SK-MEL-5 (cell line): ENCODE measurements around the genes NKD2 and NDUFS6.

DNA sequence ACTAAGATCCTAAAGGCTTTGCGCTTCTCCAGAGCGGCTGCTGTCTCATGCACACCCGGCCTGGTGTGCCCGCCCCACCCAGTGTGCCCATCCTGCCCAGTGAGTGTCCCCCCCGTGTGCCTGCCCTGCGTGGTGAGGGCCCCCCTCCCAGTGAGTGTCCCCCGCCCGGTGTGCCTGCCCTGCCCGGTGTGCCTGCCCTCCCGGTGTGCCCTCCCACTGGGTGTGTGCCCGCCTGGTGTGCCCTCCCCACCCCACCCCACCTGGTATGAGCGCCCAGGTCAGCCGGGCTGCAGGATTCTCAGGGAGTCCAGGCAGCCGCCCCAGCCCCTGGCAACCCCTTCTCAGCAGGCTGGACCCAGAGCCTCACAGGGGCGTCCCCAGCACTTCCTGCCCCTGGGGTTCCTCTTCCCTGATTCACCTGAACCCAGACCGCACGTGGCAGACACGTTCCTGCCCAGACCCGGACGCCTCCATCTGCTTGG, 48.5 kb upstream of the NKD2 start:
RAMPAGE:
- cytosol, long total RNA: no peak
- long total RNA: no peak
- nucleus, long total RNA: no peak

DNA sequence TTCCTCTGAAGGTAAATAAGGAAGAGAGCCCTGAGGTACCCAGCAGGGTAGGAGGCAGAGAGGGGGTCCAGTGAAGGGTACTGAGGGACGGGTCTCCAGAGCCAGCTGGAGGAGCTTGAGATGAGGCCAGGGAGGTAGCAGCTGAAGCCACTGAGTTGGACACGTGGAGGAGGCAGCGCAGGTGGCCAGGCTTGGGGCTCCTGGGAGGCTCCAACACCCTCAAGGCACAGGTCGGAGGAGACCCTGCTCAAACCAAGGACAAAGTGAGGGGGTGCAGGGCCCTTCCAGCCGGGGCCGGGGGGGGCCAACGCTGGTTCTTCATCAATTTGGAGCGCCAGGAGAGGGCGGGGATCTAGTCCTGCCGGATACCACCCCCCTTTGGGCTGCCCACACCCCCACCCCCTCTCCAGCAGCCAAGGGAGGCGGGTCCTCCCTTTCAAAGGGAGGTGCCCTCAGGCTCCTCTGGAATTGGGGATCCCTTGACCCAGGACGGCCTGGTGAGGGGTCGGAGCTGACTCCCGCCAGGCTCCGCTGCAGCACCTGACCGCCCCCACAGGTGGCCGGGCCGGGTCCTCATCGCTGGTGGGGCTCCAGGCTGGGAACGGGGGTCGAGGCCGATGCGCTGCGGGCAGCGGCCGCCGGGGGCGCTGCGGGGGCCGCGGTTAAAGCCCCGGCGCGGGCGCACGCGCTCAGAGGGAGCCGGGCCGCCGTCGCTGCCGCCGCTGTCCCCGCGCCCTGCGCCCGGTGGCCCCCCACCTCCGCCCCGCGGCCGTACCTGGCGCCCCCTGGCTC, at the start of gene NKD2:
NKD2 (plus strand) TSS at position 692 of the 792 bp plus-strand sequence.
RAMPAGE:
- cytosol, long total RNA: no peak
- long total RNA: no peak
- nucleus, long total RNA: no peak

DNA sequence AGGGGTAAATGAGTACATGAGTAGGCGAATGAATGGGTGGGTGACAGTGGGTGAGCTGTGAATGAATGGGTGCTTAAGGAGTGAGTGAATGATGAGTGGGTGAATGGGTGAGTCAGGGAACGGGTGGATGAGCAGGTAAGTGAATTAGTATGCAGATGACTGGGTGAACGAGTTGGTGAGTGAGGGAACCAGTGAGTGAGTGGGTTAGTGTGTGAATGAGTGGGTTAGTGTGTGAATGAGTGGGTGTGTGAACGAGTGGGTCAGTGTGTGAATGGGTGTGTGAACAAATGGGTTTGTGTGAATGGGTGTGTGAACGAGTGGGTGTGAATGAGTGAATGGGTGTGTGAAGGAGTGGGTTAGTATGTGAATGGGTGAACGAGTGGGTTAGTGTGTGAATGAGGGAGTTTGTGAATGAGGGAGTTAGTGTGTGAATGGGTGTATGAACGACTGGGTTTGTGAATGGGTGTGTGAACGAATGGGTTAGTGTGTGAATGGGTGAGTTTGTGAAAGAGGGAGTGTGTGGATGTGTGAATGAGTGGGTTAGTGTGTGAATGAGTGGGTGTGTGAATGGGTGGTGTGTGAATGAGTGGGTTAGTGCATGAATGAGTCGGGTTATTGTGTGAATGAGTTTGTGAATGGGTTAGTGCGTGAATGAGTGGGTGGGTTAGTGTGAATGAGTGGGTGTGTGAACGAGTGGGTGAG, 32.9 kb downstream of the NKD2 start:
RAMPAGE:
- cytosol, long total RNA: no peak
- long total RNA: no peak
- nucleus, long total RNA: no peak

RAMPAGE:
- cytosol, long total RNA: no peak
- long total RNA: no peak
- nucleus, long total RNA: no peak
Observed at GRCh38 chr5:1075278-1075858, 36.5 kb downstream of the SLC12A7 start.

RAMPAGE:
- cytosol, long total RNA: no peak
- long total RNA: no peak
- nucleus, long total RNA: no peak
Observed at GRCh38 chr5:1098128-1098383, 13.8 kb downstream of the SLC12A7 start.

DNA sequence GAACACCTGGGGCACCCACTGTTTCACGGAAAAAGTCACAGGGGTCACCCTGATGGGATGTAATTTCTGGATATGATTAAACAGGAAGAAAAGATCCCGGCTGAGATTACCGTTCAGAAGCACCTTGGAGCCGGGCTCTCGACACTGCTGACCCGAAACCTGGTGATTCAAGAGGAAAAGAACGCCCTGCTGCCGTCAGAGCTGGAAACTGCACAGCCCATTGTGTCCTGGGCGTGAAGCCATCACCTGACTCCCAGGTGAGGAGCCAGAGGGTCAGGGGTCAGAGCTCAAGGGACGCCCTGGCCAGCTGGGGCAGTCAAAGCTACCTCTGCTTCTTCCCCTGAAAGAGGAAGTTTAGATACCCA, 17.8 kb upstream of the SLC12A7 start:
RAMPAGE:
- cytosol, long total RNA: no peak
- long total RNA: no peak
- nucleus, long total RNA: no peak

DNA sequence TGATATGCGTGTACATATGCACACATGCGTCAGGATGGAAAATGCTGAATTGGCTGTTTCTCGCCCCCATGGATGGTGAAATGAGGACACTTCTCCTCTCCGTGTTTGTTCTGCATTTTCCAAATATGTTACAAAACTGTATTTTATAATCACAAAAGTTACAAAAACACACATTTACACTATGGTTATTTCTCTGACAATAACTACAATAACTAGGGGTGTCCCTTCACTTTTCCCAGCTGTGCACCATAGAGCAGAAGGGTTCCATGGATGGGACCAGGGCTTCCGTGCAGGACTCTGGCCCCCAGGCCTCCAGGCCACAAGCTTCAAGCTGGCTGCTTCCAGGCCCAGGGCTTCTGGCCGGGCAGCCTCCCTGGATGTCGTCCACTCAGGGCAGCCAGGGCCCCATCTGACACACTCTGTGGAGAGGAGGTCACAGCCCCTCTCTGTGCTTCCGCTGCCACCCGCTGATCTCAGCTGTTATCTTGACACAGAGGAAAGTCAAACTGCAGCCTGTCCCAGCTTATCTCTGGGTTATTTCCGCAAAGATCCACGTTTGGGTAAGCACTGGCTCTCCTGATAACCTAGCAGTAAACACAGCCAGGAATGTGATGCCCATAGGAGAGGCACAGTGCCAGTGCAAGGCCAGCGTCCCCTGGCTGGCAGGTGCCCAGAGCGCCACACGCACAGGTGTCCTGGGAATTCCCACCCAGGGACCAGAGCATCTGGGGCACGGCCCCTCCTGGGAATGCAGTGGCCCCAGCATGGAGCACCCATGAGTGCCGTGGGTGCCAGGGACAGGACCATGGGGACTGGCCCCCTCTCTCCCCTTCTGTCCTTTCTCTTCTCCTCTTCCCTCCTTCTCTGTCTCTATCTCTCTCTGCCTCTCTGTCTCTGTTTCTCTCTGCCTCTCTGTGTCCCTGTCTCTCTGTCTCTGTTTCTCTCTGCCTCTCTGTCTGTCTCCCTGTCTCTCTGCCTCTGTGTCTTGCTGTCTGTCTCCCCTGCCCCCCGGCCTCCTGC, 15.7 kb upstream of the SLC6A19 start:
RAMPAGE:
- cytosol, long total RNA: no peak
- long total RNA: no peak
- nucleus, long total RNA: no peak

DNA sequence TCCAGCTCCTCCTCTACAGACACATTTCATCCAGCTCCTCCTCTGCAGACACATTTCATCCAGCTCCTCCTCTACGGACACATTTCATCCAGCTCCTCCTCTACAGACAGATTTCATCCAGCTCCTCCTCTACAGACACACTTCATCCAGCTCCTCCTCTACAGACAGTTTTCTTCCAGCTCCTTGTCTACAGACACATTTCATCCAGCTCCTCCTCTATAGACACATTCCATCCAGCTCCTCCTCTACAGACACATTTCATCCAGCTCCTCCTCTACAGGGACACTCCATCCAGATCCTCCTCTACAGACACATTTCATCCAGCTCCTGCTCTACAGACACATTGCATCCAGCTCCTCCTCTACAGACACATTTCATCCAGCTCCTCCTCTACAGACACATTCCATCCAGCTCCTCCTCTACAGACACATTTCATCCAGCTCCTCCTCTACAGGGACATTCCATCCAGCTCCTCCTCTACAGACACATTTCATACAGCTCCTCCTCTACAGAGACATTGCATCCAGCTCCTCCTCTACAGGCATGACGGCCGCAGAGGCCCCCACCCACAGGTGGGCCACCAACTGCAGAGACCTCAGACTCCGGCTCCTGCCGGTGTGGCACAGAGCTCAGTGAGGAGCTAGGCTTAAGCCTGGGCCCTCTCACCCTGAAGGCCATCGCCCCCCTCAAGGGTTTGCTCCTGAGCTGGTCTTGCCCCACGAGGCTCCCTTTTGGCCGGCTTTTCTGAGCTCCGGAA, 16.2 kb downstream of the CLPTM1L start:
RAMPAGE:
- cytosol, long total RNA: no peak
- long total RNA: no peak
- nucleus, long total RNA: no peak

GRCh38 chr5:1349682-1350521, 5.0 kb upstream of the CLPTM1L start:
RAMPAGE:
- cytosol, long total RNA: no peak
- long total RNA: no peak
- nucleus, long total RNA: no peak

GRCh38 chr5:1462987-1463703, 17.9 kb upstream of the SLC6A3 start:
RAMPAGE:
- cytosol, long total RNA: no peak
- long total RNA: no peak
- nucleus, long total RNA: no peak

DNA sequence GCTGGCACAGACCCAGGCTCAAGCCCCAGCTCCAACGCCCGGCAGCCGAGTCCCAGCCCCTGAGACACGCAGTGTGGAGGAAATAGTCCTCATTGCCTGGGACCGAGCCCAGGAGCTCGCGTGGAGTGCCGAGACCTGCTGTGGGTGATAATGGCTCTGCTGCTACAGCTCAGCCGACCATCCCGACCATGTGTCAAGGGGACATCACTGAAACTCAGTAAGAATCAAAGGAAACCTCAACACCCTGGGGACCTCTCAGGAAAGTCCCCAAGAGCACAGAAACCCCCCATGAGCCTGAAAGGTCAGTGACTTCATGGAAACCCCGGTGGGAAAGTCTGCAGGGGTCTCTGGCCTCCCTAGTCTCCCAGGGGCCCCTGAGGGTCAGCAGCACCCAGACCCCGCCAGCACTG, 38.8 kb downstream of the LPCAT1 start:
RAMPAGE:
- cytosol, long total RNA: no peak
- long total RNA: no peak
- nucleus, long total RNA: no peak

GRCh38 chr5:1507537-1508442, 16.0 kb downstream of the LPCAT1 start:
RAMPAGE:
- cytosol, long total RNA: no peak
- long total RNA: no peak
- nucleus, long total RNA: no peak

GRCh38 chr5:1515808-1516186, 8.0 kb downstream of the LPCAT1 start:
RAMPAGE:
- cytosol, long total RNA: no peak
- long total RNA: no peak
- nucleus, long total RNA: no peak

GRCh38 chr5:1593605-1594120, 69.9 kb upstream of the LPCAT1 start:
RAMPAGE:
- cytosol, long total RNA: no peak
- long total RNA: no peak
- nucleus, long total RNA: no peak

DNA sequence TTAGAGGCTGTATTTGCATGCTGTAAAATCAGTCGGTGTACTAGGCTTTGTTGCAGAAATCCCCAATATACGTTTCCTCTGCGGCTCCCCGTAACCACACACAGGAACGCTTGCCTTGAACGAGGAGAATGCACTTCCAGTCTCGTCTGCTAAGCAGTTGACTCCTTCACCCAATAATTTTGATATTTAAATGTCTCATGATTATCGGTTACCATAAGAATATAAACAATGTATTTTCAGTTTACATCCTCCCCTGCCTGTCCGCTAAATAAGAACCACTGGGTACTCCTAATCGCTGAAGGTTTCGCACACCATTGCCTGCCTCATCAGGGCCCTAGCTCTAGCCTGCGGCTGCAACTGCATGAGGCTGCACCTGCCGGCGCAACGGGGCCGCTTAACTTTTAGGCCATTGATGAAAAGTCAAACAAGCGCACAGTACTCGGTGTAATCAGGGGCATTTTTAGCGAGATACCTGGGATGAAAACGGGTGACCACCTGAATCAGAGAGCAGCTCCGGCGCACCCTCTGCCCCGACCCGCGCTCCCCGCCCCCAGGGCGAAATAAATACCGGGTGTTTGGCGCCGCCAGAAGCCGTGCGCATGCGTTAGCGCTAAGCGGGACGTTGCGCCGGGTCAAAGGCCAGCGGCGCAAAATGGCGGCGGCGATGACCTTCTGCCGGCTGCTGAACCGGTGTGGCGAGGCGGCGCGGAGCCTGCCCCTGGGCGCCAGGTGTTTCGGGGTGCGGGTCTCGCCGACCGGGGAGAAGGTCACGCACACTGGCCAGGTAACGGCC, at the start of gene NDUFS6:
NDUFS6 (plus strand) TSS at position 642 of the 793 bp plus-strand sequence.
RAMPAGE:
- cytosol, long total RNA: start-site peak on the plus strand centred at position 653 of the sequence, 52 bp wide, 6,142 and 5,227 reads in 2 replicates
- long total RNA: start-site peak on the plus strand centred at position 656 of the sequence, 54 bp wide, 1,063 and 1,525 reads in 2 replicates
- nucleus, long total RNA: no peak

DNA sequence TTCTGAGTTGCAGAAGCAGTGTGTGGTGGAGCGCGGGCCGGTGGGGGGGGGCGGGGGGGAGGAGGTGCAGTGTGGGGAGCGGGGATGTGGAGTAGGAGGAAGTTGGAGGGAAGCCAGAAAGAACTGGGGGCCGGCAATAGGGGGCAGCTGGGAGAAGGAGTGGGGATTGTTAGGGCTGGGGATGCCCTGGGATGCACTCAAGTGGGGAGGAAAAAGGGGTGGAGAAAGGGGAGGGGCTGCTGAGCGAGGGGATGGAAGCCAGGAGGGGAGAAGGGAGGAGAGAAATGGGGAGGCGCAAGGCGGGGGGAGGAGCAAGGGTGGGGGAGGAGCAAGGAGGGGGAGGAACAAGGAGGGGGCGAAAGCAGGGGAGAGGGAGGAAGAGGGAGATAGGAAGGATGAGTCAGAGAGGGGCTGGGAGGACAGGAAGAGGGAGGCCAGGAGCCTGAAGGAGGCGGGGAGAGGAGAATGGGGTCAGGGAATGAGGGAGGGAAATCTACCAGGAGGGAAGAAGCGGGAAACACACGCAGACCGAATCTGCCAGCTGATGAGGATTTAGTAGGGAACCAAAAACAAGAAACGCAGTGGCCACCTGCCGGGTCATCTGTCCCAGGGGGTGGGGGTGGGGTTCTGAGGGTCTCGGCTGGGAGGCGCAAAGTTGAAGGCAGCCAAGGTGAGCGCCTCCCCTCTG, 1.6 kb downstream of the IRX4 start:
RAMPAGE:
- cytosol, long total RNA: no peak
- long total RNA: no peak
- nucleus, long total RNA: no peak

GRCh38 chr5:2388407-2388804, 363.1 kb downstream of the IRX2 start:
RAMPAGE:
- cytosol, long total RNA: no peak
- long total RNA: no peak
- nucleus, long total RNA: no peak

DNA sequence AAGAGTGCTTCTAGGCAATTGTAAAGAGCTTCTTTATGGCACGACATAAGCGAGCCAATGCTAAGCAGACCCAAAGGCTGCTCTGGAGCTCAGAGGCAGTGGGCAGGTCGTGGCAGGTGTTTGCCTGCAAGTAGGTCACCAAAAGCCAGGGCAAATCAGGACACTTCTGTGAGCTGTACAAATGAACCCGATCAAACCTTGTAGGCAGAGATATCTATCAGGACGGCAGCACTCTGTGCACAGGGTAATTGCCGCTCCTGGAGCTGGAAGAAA, 75.9 kb downstream of the IRX2 start:
RAMPAGE:
- cytosol, long total RNA: no peak
- long total RNA: no peak
- nucleus, long total RNA: no peak

GRCh38 chr5:3079171-3079593, 327.7 kb upstream of the IRX2 start:
RAMPAGE:
- cytosol, long total RNA: no peak
- long total RNA: no peak
- nucleus, long total RNA: no peak

DNA sequence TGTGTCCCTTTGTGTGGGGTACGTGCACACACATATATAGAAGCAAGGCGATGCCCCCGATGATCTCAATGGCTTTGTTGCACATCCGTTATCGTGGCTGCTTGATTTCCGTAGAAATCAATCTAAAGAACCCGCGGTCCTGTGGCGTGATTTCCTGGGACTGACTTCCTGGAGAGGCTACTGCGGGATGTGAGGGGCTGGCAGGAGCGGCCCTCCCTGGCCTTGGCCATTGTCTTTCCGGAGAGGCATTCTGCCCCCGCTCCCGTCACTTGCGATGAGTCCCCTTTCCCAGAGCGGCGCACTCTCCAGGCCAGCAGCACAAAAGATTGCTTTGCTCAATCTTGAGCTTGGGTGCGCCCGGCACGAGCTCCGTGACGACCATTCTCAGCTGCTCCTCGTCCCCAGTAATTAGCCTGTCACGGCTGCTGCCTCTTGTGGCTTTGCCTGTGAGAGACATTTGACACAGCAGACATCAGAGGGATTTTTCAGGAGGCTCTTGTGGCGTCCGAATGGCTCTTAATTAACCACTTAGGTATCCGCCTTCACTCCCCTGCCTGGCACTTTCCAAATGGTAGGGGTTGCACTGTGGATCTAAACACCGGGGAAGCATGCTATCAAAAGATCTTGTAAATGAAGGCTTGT, 398.0 kb upstream of the IRX1 start:
RAMPAGE:
- cytosol, long total RNA: no peak
- long total RNA: no peak
- nucleus, long total RNA: no peak